ENCODE results near the genes MSH4 and ST6GALNAC5.

- RRBS = no CpG with 5 or more reads among the region's 3 CpGs
These were observed 478.6 kb upstream of the DEPDC1 start for GRCh38 chr1:68975408-68975883.

GRCh38 chr1:70244427-70245491 lies 23.6 kb downstream of the SRSF11 start:
- RRBS = no CpG with 5 or more reads among the region's 14 CpGs

GRCh38 chr1:70425553-70425919 lies 14.5 kb downstream of the CTH start:
- RRBS = no CpG with 5 or more reads among the region's 2 CpGs

- RRBS = no CpG with 5 or more reads among the region's 12 CpGs
These were observed 5.7 kb upstream of the PTGER3 start for GRCh38 chr1:71052972-71054133.

DNA sequence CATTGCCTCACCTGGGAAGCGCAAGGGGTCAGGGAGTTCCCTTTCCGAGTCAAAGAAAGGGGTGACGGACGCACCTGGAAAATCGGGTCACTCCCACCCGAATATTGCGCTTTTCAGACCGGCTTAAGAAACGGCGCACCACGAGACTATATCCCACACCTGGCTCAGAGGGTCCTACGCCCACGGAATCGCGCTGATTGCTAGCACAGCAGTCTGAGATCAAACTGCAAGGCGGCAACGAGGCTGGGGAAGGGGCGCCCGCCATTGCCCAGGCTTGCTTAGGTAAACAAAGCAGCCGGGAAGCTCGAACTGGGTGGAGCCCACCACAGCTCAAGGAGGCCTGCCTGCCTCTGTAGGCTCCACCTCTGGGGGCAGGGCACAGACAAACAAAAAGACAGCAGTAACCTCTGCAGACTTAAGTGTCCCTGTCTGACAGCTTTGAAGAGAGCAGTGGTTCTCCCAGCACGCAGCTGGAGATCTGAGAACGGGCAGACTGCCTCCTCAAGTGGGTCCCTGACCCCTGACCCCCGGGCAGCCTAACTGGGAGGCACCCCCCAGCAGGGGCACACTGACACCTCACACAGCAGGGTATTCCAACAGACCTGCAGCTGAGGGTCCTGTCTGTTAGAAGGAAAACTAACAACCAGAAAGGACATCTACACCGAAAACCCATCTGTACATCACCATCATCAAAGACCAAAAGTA lies 433.2 kb upstream of the ZRANB2 start:
- RRBS = no CpG with 5 or more reads among the region's 25 CpGs

- RRBS = no CpG with 5 or more reads among the region's 34 CpGs
These were observed 616.5 kb upstream of the NEGR1 start for GRCh38 chr1:72898465-72899670.

DNA sequence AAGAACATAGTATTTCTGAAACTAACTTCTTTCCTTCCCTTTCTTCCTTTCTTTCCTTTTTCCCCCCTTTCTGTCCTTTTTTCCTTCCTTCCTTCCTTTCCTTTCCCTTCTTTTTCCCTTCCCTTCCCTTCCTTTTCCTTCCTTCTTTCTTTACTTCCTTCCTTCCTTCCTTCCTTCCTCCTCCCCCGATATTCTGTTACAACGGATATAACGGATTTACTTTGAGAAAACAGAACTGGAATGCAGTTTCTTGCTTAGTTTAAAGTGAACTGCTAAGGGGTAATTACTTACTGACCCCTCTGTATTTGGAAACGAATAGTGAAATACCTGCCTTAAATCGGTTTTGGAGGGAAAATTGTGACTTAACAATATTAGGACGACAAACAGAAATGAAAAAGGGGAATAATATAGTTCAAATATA lies 66.1 kb upstream of the LRRC53 start:
- RRBS = no CpG with 5 or more reads among the region's 6 CpGs

DNA sequence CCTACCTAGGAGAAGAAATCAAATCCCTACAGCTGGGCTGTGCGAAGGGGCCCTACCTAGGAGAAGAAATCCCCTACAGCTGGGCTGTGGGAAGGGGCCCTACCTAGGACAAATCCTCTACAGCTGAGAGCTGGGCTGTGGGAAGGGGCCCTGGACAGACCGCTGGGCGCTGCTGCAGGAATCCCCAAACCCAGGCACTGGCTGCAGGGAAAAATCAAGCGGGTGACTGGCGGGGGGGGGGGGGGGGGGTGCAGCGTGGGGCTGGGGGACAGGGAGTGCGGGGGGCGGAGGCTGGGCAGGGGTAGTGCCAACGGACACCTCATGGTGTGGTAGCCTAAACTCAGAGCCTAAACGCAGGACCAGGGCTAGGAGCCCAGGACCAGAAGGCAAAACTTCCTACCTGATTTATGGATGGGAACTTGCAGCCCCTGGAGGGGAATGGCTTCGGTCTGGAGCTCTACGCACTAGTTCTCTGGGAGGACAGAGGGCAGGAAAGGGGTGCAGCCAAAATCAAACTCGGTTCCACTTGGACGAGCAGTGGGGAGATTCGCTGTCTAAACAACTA lies 401 bp downstream of the CRYZ start:
- RRBS = no CpG with 5 or more reads among the region's 15 CpGs

DNA sequence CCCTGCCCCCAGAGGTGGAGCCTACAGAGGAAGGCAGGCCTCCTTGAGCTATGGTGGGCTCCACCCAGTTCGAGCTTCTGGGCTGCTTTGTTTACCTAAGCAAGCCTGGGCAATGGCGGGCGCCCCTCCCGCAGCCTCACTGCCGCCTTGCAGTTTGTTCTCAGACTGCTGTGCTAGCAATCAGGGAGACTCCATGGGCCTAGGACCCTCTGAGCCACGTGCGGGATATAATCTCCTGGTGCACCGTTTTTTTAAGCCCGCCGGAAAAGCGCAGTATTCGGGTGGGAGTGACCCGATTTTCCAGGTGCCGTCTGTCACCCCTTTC lies 21.9 kb upstream of the LHX8 start:
- RRBS = no CpG with 5 or more reads among the region's 14 CpGs

DNA sequence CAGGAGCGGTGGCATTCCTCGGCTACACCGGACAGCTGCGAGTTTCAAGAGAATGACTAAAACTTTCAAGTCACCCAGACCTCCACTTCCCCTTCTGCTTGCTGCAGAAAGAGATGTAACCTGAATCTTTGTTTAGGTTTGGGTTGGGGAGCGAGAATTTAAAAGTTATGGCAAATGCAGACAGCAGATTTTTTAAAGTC lies 334 bp upstream of the LHX8 start:
- RRBS = no CpG with 5 or more reads among the region's 5 CpGs

- RRBS = 96% methylated on average over 4 of the region's 39 CpGs
These were observed at the start of gene MSH4 for GRCh38 chr1:75796163-75797365. TSS of gene MSH4 (plus strand) at chr1:75796882.

DNA sequence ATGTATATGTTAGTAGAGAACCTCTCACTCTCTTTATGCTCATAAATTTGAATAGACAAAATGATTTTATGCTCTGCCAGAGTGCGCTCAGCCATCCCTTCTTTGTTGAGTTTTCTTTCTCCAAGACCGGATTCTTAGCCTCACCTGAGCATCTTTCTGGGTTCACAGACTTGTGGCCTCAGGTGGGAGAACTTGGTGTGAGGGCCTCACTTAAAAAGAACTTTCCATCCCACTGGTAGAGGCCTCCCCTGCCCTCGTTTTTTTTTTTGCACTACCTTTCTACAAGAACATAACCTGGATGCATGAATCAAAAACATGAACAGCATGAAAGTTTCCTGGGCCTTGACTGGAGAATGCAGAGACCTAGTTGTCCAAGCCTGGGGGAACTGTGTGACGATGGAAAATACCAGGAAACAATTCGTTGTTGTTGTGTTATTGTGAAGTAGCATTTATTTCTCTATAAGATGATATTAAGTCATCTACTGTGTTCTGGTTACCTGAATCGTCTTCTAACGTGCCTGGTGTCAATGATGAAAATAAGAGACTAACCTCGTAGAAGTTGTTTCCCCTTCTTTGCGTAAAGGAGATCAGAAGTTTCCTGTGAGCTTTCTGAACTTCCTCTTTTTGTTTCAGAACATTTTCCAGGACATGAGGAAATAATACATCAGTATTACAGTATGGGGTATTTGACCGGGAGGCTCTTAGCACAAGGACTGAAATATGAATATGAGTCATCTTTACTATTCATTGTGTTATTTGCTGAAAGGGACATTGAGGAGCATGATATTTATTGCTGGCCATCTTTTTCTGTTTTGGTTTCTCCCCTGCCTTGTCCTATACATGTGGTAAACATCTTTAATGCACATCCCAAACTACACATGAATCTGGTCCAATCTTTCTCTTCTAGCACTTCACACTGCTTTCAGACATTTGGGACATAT lies 1.2 kb downstream of the ST6GALNAC3 start:
- RRBS = no CpG with 5 or more reads among the region's 10 CpGs

DNA sequence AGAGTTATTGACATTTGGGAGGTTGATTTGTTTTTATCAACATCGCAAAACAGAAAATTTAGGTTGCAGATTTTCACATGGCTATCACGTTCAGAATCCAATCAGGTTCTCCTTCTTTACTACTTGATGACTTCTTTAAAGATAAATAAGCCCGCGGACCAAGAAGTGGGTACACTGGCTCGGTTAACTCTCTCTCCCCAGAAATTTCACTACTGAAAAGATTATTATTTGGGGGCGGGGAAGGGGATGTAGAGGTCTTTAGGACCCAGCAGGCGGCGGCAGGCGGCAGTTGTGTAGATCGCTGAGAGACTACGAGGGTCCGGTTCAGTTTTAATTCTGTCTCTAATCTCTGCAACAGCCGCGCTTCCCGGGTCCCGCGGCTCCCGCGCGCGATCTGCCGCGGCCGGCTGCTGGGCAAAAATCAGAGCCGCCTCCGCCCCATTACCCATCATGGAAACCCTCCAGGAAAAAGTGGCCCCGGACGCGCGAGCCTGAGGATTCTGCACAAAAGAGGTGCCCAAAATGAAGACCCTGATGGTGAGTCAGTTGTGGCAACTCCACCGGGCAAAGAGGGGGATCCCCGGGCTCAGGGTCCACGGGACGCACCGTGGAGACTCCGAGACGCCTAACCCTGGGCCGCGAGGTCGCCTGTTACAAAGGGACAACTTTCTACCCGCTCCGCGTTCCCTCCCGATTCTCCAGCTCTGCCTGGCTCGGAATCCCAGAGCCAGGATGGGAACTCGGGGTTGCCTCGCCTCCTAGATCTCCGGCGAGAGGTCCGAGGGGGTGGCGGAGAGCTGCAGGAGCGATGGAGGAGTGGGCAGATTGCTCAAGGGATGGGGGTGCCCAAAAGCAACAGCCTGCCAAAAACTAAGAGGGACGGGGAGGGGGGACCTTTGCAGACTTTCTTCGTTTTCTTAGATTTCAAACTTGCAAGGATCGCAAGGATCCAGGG lies at the start of gene ST6GALNAC5:
TSS of gene ST6GALNAC5 (plus strand) at position 327 of the 955 bp plus-strand sequence.
- RRBS = 64% methylated on average over 17 of the region's 55 CpGs

GRCh38 chr1:77128962-77129181 lies 90.4 kb downstream of the PIGK start:
- RRBS = no CpG with 5 or more reads among the region's 4 CpGs

DNA sequence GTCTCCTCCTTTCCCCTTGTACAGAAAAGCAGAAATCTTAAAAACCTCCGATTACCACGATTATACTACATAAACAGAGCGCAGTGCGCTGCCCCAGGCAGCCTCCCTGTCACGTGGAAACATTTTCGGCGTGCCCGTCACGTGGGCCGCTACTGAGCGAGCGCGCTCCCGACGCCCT lies 271 bp upstream of the ZZZ3 start:
- RRBS = no CpG with 5 or more reads among the region's 15 CpGs

DNA sequence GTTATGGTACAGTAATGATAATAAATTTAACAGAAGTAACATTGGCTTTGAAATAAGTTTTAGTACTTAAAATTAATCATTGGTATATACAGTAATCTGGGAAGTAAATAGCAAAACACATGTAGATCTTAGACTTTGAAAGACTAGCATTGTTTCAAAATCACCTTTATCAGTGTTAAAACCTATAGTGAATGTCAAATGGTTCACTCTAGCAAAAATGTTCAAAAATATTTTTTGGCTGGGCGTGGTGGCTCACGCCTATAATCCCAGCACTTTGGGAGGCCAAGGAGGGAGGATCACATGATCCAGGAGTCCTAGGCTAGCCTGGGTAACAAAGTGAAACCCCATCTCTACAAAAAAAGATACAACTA lies 42.8 kb downstream of the FUBP1 start:
- RRBS = no CpG with 5 or more reads among the region's 2 CpGs

- RRBS = no CpG with 5 or more reads among the region's 3 CpGs
These were observed 31.5 kb downstream of the FUBP1 start for GRCh38 chr1:77947031-77948055.

GRCh38 chr1:77948914-77949496 lies 29.9 kb downstream of the FUBP1 start:
- RRBS = no CpG with 5 or more reads among the region's 2 CpGs

DNA sequence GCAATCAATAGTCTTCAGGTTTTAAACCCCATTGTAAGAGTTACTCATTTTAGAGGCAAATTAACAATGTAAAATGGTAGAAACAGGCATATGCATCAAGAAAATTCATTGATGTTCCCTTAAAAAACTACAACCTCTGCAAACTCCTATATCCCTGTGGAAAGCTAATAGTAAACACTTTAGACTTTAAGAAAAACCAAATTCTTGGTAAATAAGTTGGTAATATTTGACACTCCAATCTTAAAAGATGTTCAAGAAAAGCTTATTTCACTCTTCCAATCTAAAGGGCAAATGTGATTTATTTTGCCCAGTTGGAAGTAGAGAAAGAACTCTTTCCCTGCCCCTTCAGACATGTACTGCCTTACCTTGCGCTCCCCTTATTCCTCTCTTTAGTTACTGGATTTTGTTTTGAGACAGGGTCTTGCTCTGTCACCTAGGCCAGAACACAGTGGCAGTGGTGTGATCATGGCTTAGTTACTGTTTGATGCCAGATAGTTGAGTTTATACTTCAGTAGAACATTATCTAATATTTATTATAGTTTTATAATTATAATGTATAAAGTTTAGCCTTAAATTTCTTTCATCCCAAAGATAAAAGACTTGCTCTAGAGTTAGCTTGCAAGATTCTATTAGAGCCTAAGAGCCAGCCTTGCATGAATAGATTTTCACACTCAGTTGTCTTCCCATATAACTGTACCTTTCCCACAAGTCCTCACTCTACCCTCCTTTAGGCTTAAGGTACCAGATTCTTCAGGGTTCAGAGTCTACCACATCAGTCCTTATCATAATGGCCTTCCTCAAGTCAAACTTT lies 27.5 kb downstream of the FUBP1 start:
- RRBS = no CpG with 5 or more reads among the region's 1 CpG

GRCh38 chr1:77978023-77978982 lies 569 bp downstream of the FUBP1 start:
- RRBS = no CpG with 5 or more reads among the region's 39 CpGs